ENCODE results near the genes DAGLB, ZNF853, CCZ1B, COL28A1 and UMAD1.

- PRO-cap, 8 experiments = peak in 4 of 8 experiments; most common plus-strand start chr7:6109148 (in 4)
Observed at GRCh38 chr7:6108852-6109233, 4.1 kb downstream of the USP42 start.

- PRO-cap, 8 experiments = no peak in any of the 8 experiments
Observed at GRCh38 chr7:6164443-6165277, 59.9 kb downstream of the USP42 start.

- PRO-cap, 8 experiments = no peak in any of the 8 experiments
Observed at GRCh38 chr7:6257674-6258057, 14.8 kb downstream of the CYTH3 start.

GRCh38 chr7:6391746-6392306, 17.5 kb downstream of the RAC1 start:
- PRO-cap, 8 experiments = no peak in any of the 8 experiments

GRCh38 chr7:6409062-6410217, 35.1 kb downstream of the RAC1 start:
- PRO-cap, 8 experiments = peak in 1 of 8 experiments; most common plus-strand start chr7:6409438 (in 1)

DNA sequence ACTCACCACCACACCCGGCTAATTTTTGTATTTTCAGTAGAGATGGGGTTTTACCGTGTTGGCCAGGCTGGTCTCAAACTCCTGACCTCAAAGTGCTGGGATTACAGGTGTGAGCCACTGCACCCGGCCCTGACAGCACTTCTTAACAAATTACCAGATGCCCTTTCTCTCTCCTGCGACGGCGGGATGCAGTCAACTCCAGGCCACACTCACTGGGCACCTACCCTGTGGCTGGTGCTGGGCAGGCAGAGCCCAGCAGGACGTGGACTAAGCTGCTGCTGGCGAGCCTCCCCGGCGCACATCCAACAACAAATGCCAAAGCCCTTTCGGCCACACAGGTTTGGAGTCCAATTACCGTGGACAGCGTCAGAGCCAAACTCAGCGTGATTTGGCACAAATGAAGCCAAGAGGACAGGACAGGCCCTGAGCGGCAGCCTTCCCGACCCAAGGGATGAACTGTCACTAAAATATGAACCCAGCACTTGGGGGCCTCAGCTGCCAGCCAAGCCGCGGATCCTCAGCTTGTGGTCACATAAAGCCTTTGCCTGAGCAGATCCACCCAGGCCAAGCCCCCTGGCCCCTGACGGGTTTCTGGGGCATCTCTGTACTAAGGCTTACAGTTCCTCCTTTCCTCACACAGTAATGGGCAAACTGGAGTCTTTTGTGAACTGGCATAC, 28.4 kb downstream of the DAGLB start:
- PRO-cap, 8 experiments = no peak in any of the 8 experiments

DNA sequence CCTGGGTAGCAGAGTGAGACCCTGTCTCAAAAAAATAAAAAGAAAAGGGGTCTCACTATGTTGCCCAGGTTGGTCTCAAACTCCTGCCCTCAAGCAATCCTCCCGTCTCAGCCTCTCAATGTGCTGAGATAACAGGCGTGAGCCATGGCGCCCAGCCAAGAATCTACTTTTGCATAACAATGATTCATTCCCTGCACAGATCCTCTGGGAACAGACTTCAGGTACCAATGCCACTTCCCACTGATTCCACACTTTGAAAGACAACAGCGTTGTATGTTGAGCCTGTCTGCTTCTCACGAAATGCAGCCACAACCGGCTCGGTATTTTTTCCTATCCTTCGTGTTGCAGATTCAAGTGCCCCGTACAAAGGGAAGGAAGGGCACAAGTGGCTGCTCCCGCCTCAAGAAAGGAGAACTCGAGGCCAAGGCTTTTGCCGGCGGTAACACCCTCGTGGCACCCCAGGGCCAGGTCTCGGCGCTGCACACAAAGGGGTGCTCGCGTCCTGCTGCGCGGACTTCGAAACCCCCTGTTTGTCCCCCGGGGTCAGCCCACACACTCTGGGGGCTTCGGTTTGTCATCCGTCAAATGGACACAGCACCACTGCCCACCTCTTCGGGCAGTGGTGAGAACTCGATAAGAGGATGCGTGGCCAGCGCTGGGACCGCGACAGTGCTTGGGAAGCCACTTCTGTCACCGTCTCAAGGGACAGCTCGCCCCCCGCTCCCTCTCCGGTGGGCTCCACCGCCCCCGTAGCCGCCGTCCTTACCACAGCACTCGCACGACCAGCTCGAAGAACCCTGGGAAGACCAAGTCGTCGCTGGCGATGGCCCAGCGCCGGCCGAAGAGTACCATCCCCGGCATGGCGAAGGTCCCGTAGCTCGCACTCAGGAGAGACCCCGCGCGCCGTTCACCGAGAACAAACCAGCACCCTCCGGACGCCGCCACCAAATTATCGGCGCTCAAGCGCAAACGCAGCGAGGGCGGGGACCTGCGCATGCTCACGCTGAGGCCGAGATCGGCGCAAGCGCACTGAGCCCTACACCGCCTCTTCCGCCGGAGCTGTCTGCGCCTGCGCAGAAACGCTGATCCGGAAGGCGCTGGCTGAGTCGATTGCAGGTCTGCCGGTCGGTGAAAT, at the start of gene DAGLB:
Gene DAGLB, minus strand, starts transcription at position 973 of the 1,135 bp plus-strand sequence.
- PRO-cap, 8 experiments = peak in 8 of 8 experiments; most common plus-strand start position 1,076 of the sequence (in 7); most common minus-strand start position 951 of the sequence (in 8)

DNA sequence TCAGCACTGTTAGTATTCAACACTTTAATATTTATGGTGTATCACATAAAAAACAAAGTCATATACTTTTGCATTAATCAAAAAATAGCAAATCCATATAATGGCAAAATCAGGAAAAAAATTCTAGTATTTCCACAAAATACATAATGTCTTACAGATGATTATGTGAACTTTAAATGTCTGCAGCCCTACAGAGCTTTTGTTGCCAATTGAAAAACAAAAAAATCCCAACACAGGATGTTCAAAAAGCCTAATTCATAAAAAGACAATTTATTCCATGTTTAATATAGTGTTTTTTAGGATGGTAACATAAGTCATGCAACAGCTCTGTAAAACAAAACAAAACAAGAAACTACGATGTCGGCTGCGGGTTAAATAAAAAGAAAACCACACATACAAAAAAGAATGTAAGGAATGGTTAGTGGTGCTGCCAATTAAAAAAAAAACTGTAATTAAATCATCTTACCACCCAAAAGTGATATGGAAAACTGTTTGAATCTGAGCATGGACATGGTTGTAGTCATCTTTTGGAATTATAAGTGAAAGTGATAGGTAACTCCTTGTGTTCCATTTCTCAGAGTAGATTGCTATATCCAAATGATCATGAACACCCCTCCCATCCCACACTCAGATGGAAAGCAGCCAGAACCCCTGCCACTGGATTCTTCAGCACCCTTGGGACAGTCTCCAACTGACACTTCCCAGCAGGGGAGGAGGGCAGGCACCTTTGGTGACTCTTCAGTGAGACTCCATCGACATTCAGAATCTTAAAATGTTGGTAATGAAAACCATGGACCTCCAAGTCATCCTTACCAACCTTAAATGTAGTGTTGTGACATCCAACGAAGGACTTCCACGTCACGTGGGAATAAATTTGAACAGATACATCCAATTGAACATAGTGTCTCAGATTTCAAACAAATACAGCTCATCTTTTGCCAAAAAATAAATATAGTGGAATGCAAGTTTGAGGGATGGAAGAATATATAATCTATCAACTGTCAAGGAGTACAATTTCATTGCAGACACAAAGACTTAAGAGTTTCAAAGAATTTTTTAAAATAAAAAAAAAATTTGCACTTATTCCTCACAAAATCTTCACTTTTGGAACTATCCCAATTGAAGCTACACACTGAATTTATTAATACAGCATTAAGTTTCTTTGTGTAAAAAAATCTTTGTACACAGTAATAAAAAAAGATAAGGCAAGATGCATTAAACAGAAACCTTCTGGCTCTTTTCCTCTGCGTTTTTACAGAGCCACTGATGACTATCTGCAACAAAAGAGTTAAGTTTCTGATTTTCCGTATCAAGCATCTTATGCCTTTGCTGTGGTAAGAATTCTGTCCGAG, 14.5 kb upstream of the DAGLB start:
- PRO-cap, 8 experiments = no peak in any of the 8 experiments

GRCh38 chr7:6505869-6506406, 22.0 kb upstream of the KDELR2 start:
- PRO-cap, 8 experiments = no peak in any of the 8 experiments

- PRO-cap, 8 experiments = peak in 5 of 8 experiments; most common plus-strand start chr7:6531319 (in 1); most common minus-strand start chr7:6531196 (in 3)
Observed at GRCh38 chr7:6531074-6531527, 20.2 kb downstream of the GRID2IP start.

GRCh38 chr7:6614921-6615820, at the start of gene ZNF853:
Gene ZNF853, plus strand, starts transcription at chr7:6615610.
- PRO-cap, 8 experiments = peak in 1 of 8 experiments; most common plus-strand start chr7:6615310 (in 1)

- PRO-cap, 8 experiments = no peak in any of the 8 experiments
Observed at GRCh38 chr7:6642551-6643643, 5.8 kb downstream of the ZNF316 start.

DNA sequence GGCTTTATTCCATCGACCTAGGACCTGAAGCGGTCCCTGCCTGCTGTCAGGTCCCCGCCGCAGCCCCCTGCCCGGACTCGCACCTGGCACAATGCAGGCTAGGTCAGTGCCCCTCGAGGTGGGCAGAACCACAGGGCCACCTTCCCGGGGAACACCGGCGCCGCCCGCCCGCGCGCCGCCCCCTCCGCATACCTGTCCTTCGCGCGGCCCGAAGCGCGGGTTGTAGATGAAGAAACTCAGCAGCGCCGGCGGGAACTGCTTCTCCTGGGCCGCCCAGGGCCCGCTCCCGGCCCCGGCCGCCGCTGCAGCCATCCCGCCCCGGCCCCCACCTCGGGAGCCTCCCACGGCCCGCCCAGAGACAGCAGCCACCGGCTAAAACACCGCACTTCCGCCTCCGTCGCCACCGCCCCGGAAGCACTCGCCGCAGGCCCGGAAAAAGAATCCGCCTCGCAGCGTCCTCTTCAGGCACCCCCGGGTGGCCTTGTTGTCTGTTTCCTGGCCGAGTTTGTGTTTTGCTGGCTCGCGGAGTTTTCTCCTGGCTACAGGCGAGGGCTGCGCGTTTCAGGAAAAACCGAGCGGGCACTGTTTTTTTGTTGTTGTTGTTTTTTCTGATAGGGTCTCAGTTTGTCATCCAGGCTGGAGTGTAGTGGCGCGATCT, at the start of gene CCZ1B:
Gene CCZ1B, minus strand, starts transcription at position 390 of the 658 bp plus-strand sequence.
- PRO-cap, 8 experiments = peak in 7 of 8 experiments; most common plus-strand start position 487 of the sequence (in 5); most common minus-strand start position 420 of the sequence (in 1)

GRCh38 chr7:7099245-7099934, 83.0 kb upstream of the C1GALT1 start:
- PRO-cap, 8 experiments = no peak in any of the 8 experiments

- PRO-cap, 8 experiments = peak in 1 of 8 experiments; most common plus-strand start chr7:7238883 (in 1)
Observed at GRCh38 chr7:7238323-7239114, 56.2 kb downstream of the C1GALT1 start.

- PRO-cap, 8 experiments = no peak in any of the 8 experiments
Observed at GRCh38 chr7:7260771-7261281, 78.5 kb downstream of the C1GALT1 start.

GRCh38 chr7:7535740-7536608, at the start of gene COL28A1:
Gene COL28A1, minus strand, starts transcription at chr7:7535873.
- PRO-cap, 8 experiments = no peak in any of the 8 experiments

GRCh38 chr7:7563827-7564109, 2.9 kb upstream of the MIOS start:
- PRO-cap, 8 experiments = no peak in any of the 8 experiments

GRCh38 chr7:7640552-7641435, at the start of gene UMAD1:
Gene UMAD1, plus strand, starts transcription at chr7:7640752.
- PRO-cap, 8 experiments = peak in 8 of 8 experiments; most common plus-strand start chr7:7640752 (in 7); most common minus-strand start chr7:7640987 (in 2)

DNA sequence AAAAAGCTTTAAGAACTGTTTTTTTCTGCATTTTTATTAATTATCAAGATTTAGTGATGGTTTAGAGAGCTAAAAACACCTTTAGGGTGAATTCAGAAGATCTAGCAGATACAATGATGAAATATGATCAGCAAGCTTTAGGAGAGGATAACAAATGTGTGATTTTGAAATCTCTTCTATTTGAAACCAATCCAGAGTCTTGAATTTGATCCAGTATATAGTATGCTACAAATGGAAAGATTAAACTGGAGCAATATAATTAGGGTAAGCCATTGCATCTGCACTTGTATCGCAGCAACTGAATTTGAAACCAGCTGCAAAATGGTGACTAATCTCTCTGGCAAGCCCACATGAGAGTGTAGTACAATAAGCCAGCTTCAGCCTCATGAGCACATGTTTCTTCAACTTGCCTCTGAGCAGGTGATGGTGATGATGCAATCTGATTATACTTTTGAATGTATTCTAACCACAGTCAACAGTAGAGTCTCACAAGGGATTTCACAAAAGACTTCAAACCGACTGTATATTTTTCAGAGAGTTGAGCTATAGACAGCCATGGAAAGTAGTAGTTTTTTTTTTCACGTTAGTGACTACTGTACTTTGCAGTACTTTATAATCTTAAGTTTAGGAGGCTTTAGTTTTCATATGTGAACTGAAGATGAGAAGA, 800 bp upstream of the RPA3 start:
- PRO-cap, 8 experiments = no peak in any of the 8 experiments